Hair follicular keratinocyte (primary cell): ENCODE measurements around a stretch of chr12.

DNA sequence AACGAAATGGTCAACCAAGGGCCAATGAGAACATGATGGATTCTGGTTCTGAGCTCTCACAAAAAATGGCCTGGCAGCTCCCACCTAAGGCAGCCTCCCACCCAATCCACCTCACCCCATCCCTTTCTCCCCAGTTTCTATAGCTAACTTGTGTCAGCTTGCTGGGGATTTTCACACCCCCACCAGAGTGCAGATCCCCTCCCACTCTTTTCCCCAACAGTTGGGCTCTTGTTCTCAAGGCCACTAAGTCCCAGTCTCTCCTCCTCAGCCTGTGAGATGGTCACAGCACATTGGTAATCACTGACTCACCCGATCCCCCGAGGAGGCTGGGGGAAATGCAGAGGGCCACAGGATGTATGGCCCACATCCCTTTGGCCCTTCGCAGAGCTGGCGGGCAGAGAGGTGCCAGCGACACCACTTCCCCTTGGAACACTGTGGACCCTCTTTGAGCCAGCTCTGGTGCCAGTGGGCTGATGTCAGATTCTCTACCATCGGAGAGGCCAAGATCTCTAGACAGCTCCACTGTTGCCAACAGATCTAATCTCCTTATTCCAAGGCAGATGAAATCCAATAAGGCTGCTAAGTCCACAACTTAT lies 1.7 kb downstream of the FMNL3 start:
- RAMPAGE, long total RNA: no peak

GRCh38 chr12:49706236-49706334 lies 1.1 kb downstream of the FMNL3 start:
- RAMPAGE, long total RNA: no peak

GRCh38 chr12:49753182-49753381 lies 11.7 kb downstream of the TMBIM6 start:
- RAMPAGE, long total RNA: no peak

DNA sequence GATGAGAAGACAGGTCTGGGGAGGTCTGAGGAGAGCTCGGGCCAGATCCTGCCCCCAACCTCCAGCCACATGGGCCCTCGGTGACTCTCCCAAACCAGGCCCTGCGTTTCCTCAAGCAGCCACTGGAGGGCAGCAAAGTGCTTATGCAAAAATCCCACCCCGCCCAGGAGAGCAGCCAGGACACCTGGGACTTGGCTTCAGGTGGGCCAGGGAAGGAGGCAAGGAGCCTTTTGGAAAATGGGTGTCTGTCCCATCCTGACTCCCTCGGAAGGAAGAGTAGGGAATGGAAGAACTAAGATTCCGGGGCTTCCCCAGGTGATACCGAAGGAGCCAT lies 24.2 kb upstream of the BCDIN3D start:
- RAMPAGE, long total RNA: no peak

DNA sequence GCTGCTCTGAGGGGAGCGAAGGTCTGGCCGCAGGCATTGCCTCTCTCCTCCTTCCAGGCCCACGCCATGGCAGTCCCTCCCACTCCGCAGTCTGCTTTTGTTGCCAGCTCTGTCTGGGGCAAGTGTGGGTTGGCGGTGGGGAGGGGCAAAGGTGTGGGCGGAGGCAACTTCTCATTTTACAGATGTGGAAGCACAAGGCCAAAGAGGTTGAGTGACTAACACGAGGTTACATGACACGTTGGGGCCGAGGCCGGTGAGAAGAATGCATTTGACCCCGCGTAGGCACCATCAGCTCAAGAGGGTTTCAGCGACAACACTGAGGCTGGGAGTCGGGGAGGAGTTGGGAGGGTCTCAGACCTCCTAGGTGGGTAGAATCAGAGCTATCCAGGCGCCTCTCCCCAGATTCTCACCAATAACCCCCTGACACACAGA lies 6.2 kb upstream of the FAIM2 start:
- RAMPAGE, long total RNA: no peak

DNA sequence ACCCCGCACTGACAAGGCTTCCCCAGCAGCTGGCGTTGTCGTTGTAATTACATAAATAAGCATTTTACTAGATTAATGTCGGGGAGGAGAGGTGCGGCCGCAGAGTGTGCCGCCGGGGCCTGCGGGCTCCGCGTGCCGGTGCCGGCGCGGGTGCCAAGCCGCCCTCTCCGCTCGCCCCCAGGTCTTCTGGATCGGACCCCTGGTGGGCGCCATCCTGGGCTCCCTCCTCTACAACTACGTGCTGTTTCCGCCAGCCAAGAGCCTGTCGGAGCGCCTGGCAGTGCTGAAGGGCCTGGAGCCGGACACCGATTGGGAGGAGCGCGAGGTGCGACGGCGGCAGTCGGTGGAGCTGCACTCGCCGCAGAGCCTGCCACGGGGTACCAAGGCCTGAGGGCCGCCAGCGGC lies 4.7 kb downstream of the AQP2 start:
- RAMPAGE, long total RNA: no peak

GRCh38 chr12:49966707-49967871 lies 5.4 kb downstream of the AQP5 start:
- RAMPAGE, long total RNA: no peak

- RAMPAGE, long total RNA: no peak
Observed at GRCh38 chr12:49970242-49970550, 2.6 kb upstream of the AQP6 start.

GRCh38 chr12:50070367-50070930 lies 13.1 kb downstream of the ASIC1 start:
- RAMPAGE, long total RNA: no peak

- RAMPAGE, long total RNA: no peak
Observed at GRCh38 chr12:50166463-50166861, 707 bp downstream of the CERS5 start.

GRCh38 chr12:50221020-50221869 lies 54.1 kb upstream of the CERS5 start:
- RAMPAGE, long total RNA: no peak

DNA sequence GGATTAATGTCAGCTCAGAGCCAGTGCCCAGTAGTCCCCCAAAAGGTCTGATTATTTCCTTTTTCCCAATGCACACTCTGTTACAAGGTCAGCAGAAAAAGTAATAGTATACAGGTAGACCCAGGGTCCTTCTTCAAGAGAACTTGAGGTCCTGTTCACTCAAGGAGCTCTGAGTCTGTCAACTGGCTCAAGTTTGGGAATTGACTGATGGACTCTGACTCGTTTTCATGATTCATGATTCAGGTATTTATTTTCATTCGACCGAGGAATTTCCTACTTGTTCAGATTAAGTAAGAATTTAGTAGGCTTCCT lies 6.3 kb downstream of the FAM186A start:
- RAMPAGE, long total RNA: no peak

- RAMPAGE, long total RNA: no peak
Observed at GRCh38 chr12:50402255-50403518, 2.0 kb downstream of the LARP4 start.

- RAMPAGE, long total RNA: no peak
Observed at GRCh38 chr12:50545861-50546373, 41.1 kb downstream of the DIP2B start.

DNA sequence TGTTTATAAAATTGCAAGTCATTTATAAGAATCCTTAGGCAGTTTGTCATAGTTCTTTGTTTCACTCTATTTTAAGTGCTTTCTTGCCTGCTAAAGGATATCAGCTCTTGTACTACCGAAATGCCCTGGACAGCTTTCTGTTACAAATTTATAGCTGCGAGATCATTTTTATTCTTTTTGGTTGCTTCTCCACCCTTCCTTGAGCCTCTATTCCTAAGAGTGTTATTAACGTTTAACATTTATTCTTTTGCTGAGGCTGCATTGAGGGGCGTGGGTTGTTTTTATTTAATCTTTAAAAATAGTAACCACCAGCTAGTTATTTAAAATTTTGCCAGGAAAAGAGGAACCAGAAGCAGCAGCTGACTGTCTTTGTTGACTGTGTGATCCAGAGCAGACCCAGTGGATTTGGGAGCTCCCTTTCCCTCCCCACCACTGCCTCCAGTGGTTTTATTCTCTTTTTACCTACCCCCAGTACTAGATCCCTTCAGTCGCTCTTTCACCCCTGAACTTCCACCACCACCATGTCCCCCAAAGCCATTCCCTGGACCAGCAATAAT lies 106.5 kb downstream of the DIP2B start:
- RAMPAGE, long total RNA: no peak

GRCh38 chr12:50618954-50619795 lies 114.4 kb downstream of the DIP2B start:
- RAMPAGE, long total RNA: no peak

DNA sequence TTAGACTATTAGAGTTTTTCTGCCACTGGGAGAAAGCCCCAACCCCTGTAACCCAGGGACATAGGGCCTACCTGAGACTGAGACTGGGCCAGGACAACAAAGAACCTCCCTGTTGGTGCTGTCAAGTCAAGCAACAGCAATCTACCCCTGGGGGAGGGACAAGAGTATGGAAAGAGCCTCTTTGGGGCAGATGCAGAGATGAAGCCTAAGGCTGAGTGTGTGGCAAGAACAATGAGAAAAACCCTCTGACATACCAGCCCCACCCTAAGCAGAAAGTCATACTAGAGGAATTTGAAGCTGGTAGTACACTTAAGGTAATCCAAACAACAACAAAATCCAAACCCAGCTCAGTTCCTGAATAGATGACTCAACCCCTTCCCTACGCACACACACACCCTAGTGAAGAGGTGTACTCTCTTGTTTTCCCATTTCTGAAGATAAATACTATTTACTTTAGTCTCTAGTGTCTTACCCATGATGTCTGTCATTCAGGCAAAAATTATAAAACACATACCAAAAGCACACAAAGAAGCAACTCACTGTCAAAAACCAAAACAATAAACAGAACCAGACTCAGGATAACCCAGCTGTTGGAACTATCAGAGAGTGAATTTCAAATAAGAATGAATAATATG lies 22.9 kb downstream of the ATF1 start:
- RAMPAGE, long total RNA: no peak

DNA sequence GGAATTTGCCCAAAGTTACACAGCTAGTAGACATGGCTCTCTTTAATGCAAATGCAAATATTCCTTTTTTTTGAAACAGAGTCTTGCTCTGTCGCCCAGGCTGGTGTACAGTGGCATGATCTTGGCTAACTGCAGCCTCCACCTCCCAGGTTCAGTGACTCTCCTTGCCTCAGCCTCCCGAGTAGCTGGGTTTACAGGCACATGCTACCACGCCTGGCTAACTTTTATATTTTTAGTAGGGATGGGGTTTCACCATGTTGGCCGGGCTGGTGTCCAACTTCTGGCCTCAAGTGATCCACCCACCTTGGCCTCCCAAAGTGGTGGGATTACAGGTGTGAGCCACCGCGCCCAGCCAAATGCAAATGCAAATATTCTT lies 2.9 kb downstream of the METTL7A start:
- RAMPAGE, long total RNA: no peak

- RAMPAGE, long total RNA: no peak
Observed at GRCh38 chr12:50932498-50933467, 8.0 kb downstream of the METTL7A start.

GRCh38 chr12:51028025-51029306 lies 2.3 kb upstream of the SLC11A2 start:
- RAMPAGE, long total RNA: no peak